ENCODE measurements around a stretch of chr16.

- PRO-cap: no peak
- RRBS, 2 experiments: no CpG with 5 or more reads among the region's 2 CpGs
Observed at GRCh38 chr16:23514833-23515253, 4.5 kb upstream of the GGA2 start.

- PRO-cap: no peak
- RRBS, 2 experiments: no CpG with 5 or more reads among the region's 4 CpGs
Observed at GRCh38 chr16:23520336-23520924, 10.1 kb upstream of the GGA2 start.

- PRO-cap: no peak
- RRBS, 2 experiments: no CpG with 5 or more reads among the region's 7 CpGs
Observed at GRCh38 chr16:23640583-23640908, 564 bp downstream of the PALB2 start.

DNA sequence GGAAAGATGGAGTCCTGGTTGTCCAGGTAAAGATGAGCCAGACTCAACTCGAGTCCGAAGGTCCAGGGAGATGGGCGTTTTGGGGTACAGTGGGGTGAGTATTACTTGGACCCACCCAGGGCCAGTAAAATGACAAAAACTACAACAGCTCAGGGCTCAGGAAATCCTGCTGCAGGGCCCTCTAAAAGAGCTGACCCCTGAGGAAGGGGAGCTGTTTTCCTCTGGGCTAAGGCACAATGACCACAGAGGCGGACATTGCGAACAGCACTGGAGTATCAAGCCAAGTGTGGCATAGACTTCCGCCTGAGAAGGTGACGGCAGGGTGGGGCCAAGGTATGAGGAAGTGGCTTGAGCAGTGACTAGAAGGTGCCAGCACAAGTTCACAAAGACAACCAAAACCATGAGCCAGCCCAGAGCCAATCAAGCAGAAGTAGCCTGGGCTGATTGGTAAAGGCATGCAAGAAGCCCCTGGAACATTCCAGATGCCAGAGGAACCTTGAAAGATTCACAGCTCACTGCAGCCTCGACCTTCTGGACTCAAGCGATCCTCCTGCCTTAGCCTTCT is 14.0 kb downstream of the ERN2 start:
- PRO-cap: no peak
- RRBS, 2 experiments: no CpG with 5 or more reads among the region's 9 CpGs

DNA sequence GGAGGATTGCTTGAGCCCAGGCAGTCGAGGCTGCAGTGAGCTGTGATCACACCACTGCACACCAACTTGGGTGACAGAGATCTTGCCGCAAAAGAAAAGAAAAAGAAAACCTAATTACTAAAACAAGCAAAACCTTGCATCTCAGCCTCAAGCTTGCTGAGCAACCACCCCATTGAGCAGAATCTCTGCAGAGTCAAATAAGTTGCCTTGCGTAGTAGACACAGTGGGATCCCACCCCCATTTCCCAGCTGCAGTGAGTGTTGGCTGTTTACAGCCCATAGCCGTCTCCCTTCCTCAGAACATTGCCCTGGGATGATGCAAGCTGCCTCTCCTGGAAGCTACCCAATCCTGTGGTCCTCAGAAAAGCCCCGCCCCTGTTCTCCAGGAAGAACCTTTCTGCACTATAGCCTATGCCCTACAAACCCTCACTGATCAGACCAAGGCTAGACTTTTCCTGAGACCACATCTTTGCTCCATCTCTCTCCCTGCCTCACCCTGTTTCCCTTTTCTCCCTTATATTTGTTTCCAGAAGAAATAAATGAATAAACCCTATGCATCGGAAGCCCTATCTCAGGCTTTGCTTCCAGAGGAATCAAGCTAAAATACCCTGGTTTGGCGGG is 16.7 kb upstream of the ERN2 start:
- PRO-cap: no peak
- RRBS, 2 experiments: no CpG with 5 or more reads among the region's 7 CpGs

DNA sequence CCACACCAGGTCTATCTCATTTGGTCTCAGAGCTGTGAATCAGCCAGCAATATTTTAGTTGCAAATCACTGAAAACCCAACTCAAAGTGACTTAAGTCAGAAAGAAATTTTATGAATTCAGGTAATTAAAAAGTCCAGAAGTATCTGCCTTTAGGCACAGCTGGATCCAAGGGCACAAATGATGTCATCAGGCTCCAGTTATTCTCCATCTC is 3.3 kb downstream of the CHP2 start:
- PRO-cap: no peak

GRCh38 chr16:23949759-23950446 is 114.1 kb downstream of the PRKCB start:
- PRO-cap: no peak
- RRBS, 2 experiments: no CpG with 5 or more reads among the region's 5 CpGs

- PRO-cap: no peak
- RRBS, 2 experiments: no CpG with 5 or more reads among the region's 10 CpGs
Observed at GRCh38 chr16:24255310-24255687, 836 bp upstream of the CACNG3 start.

- PRO-cap: no peak
- RRBS, 2 experiments: no CpG with 5 or more reads among the region's 5 CpGs
Observed at GRCh38 chr16:24257941-24258325, 1.8 kb downstream of the CACNG3 start.

DNA sequence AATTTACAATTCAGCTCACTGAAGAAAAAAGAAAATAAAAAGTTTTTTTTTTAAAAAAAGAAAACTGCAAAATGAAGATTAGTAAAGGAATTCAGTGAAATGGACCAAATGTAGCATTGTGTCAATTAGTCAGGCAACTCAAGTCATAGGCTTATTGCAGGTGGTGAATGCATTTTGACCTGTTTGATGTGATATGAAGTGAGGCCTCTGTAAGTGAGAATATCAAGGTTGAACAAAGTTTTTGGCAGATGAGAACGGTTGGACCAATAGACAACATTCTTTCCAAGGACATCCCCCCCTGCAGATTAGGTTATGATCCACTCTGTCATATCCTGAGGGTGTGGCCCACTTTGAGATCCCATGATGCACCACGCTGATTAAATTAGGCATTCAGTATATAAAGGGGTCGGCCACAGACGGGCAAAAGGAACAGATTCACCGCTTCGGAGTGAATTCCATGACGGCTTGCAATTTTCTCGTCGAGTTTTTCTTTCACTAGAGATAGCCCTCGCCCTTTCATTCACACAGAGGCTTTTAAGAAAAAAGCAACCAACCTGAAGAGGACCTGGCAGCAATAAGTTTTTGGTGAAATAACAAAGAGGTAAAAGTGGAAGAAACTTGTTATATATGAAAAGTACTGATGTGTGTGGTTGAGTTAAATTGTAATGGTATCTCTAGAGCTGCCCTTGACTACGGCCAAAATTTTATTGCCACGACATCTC is 1.9 kb upstream of the RBBP6 start:
- PRO-cap: no peak
- RRBS, 2 experiments: no CpG with 5 or more reads among the region's 12 CpGs

GRCh38 chr16:24541616-24542099 is 2.3 kb downstream of the RBBP6 start:
- PRO-cap: no peak
- RRBS, 2 experiments: no CpG with 5 or more reads among the region's 2 CpGs

DNA sequence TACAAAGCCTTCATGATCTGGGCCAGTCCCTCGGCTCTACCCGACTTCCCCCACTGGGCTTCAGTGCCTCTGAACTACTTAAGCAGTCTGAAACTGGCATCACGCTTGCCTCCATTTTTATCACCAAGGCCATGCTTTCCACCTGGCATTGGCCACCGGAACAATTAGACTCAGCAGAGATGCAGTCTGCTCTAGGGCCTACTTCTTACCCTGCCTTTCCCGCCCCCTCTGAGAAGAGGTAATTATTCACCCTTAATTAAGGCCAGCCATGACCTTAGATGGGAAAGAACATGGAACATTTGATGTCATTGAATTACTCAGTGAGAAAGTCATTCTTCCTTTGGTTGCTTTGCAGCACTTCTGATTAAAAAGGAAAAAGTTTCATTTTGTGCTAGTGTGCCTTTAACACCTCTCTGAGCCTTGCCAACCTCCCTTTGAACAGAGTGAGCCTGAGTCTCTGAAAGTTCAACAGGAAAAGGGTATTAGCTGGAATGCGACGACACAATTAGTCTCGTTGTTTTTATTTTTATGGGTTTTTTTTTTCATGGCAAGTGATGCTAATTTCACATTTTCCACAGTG is 60.9 kb upstream of the TNRC6A start:
- PRO-cap: no peak
- RRBS, 2 experiments: no CpG with 5 or more reads among the region's 8 CpGs

GRCh38 chr16:24731634-24732591 is 2.5 kb downstream of the TNRC6A start:
- PRO-cap: no peak
- RRBS, 2 experiments: no CpG with 5 or more reads among the region's 9 CpGs

- PRO-cap: no peak
- RRBS, 2 experiments: no CpG with 5 or more reads among the region's 4 CpGs
Observed at GRCh38 chr16:24767137-24767544, 37.7 kb downstream of the TNRC6A start.

DNA sequence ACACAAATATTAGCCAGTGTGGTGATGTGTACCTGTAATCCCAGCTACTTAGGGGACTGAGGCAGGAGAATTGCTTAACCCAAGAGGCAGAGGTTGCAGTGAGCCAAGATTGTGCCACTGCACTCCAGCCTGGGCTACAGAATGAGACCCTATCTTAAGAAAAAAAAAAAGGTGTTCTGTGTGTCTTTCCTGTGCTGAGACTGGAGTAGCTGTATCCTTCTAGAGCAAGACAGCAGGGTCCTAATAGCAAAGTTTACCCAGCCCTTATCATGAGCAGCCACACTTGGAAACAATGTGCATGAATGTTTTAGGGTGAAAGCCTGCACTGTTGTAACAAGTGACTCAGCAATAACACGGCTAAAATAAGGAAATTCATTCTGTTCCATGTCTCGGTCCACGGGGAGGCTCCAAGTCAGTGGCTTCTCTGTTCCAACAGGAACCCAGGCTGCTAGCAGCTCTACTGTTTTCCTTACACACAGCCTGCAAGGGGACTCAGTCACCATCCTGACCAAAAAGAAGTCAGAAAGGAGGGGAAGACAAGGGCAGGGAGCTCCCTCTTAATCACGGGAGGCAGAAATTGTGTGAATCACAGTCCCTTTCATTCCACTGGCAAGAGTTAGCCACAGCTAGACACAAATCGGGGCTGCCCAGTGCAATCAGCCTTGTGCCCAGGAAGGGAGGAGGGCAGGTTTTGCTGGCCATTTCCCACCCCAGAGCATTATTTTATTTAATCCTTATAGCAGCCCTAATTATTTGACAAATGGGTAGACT is 7.0 kb upstream of the SLC5A11 start:
- PRO-cap: no peak
- RRBS, 2 experiments: no CpG with 5 or more reads among the region's 5 CpGs

DNA sequence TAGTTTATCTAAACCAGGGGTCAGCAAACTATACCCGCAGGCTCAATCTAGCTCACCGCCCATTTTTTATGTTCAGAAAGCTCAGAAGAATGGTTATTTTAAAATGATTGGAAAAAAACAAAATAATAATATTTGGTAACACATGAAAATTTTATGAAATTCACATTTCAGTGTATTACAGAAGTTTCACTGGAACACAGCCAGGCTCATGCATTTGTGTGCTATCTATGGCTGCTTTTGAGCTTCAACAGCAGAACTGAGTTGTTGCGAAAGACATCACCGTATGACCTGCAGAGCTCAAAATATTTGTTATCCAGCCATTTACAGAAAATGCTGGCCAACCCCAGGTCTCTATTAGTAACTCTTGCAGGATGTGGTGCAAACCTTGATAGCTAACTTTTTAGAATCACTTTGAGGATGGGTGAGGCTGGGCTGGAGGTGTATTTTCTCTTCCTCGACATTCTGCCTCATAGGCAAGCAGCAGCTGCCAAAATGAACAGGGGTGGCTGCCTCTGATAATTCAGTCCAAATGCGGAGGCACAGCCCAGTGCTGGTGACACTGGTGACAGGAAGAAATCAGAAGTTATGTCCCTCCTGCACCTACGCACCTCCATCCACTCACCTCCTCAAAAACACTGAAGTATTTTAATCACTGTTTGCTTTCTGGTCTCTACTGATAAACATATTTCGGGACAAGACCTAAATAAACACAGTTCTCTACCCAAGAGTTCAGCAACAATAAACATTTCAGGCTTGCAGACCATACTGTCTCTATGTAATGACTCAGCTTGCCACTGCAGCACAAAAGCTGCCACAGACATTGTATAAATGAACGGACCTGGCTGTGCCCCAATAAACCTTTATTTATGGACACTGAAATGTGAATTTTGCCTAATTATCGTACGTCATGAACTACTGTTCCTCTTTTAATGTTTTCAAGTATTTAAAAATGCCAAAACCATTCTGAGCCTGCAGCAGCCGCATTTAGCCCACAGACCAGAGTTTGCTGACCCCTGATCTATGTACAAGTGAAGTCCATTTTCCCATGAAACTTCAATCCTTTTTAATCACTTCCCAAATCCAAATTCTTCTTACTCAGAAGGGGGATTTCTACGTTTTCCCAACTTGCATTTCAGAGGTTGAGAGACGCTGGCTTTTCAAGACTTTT is 28.4 kb downstream of the ARHGAP17 start:
- PRO-cap: no peak
- RRBS, 2 experiments: no CpG with 5 or more reads among the region's 14 CpGs

DNA sequence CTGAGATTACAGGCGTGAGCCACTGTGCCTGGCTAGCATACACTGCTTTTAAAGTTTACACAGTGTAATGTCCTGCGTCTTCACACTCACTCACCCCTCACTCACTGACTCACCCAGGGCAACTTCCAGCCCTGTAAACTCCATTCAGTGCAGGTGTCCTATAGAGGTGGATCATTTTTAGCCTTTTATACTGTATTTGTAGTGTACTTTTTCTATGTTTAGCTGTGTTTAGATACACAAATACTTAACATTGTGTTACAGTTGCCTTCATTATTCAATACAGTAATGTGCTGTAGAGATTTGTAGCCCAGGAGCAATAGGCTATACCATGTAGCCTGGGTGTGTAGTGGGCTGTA is 35.2 kb upstream of the ARHGAP17 start:
- PRO-cap: no peak
- RRBS, 2 experiments: no CpG with 5 or more reads among the region's 2 CpGs

DNA sequence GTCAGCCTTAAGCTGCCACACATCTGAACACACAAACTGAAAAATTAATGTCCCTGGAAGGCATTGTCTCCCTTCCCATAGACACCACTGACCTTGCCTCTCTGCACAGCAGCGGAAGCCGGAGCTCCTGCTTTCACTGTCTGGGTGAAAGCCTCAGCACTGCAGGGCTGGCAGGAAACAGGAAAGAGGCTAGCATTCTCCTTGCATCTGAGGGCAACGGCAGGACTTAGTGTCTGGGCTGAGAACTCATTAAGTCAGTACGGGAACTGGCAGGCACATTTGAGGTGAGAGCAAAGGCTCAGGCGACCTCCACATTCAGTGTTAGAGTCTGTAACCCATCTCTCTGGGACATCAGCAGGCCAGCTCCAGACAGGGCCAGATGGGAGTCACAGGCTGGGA is 452.3 kb upstream of the C16orf82 start:
- PRO-cap: no peak
- RRBS, 2 experiments: no CpG with 5 or more reads among the region's 5 CpGs

GRCh38 chr16:27228538-27229825 is 25.7 kb downstream of the KDM8 start:
- PRO-cap: no peak
- RRBS, 2 experiments: 89 to 93% methylated on average over 5 to 6 of the region's 27 CpGs

- PRO-cap: no peak
- RRBS, 2 experiments: no CpG with 5 or more reads among the region's 35 CpGs
Observed at GRCh38 chr16:27231928-27233300, 29.1 kb downstream of the KDM8 start.

All from astrocyte (in vitro differentiated cells and primary cell).